HTR-8/SVneo (cell line): ENCODE measurements around the genes COL11A2 and VPS52.

DNA sequence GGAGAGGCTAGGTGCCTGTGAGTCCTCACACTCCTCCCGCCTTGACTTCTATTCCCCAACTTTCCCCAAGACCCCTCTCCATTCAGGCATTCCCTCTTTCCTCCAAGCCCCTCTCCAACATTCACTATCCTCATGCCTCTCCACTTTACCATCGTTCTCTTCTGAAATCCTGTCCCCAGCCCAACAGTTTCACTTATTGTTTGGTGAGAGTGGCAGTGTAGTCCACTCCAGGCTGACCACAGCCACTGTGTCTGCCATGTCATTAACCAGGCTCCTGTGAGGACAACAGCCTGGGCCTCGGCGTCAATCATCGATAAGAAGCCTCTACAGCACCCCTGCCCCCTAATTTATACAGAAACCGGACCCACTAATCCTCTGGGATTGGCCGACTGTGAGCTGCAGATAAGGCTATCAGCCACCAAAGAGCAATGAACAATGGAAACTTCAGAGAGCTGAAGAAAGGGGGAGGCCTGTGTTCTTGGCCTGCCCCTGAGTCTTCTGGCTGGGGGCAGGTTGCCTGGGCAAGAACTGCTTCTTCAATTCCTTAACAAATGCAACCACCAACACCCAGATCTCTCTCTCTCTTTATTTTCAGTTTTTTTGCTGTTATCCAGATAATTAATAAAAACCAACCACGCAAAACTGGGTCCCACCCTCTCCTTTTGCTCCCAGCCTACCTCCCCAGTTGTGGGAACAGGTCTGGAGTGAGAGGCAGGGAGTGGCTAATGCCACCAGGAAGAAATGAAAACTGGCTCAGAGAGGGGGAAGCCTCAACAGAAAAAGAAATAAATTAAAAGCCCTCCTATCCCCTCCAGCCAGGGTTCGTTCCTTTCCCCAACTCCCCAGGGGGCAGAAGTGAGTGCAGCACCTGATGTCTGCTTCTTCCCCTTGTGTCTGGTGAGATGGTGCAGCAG lies 3.5 kb downstream of the EGFL8 start:
- RRBS, result no CpG with 5 or more reads among the region's 9 CpGs

- RRBS, result no CpG with 5 or more reads among the region's 9 CpGs
Measured at GRCh38 chr6:32415590-32415949, 8.6 kb upstream of the BTNL2 start.

- RRBS, result no CpG with 5 or more reads among the region's 8 CpGs
Measured at GRCh38 chr6:32577360-32578244, 12.0 kb downstream of the HLA-DRB1 start.

- RRBS, result no CpG with 5 or more reads among the region's 11 CpGs
Measured at GRCh38 chr6:32609331-32610605, 20.1 kb upstream of the HLA-DRB1 start.

- RRBS, result no CpG with 5 or more reads among the region's 6 CpGs
Measured at GRCh38 chr6:32625047-32625690, 12.0 kb upstream of the HLA-DQA1 start.

DNA sequence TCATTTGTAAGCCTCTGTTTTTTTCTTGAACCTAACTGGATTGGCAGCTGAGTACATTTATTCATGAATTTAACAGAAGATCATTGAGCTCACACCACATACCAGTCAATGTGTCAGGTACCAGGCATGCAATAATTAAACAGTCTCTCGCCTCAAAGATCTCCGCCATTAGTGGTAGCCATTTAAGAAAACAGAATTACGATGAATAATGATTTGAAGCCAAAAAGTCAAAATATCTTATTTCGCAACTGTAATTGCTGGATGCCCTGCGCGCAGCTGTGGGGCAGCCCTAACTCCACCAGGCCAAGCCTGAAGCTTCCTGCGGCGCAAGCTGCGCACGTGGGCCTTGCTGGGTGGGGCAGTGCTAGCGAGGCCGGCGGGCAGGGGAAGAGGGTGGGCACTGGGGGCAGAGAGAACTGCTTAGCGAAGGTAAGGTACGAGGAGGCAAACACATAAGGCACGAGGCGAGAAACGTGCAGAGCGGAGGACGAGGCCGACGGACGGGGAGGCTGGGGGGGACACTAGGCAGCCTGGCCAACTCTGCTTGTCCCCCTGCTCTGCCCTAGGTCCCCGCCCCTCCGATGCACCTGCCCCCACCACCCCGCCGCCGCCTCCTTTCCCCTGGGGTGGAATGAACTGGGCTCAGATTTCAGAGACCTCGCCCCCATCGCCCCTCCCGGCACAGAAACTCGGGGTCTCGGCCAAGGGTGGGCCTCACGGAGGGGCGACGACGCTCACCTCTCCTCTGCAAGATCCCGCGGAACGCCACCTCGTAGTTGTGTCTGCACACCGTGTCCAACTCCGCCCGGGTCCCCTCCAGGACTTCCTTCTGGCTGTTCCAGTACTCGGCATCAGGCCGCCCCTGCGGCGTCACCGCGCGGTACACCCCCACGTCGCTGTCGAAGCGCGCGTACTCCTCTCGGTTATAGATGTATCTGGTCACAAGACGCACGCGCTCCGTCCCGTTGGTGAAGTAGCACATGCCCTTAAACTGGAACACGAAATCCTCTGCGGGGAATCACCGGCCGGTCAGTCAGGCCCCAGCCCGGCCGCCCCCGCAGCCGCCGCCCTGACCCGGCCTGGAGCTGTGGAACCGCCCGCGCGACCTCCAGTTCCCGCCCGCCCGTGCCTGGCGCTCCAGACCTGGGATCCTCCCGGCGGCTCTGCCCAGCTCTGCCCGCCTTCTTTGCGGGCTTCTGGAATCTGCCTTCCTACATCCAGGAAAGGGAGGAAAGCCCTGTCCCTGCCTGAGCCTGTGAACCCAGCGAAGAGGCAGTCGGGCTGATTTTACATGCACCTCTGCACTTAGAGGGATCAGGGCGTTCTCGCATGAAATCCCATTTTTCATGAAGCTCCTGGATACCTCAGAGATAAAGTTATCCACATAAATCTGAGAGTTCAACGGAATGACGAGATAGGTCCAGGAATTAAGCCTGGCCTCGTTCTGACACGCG lies 1.9 kb downstream of the HLA-DQB1 start:
- RRBS, result 67% methylated on average over 14 of the region's 94 CpGs

GRCh38 chr6:32690233-32690644 lies 23.8 kb upstream of the HLA-DQB1 start:
- RRBS, result no CpG with 5 or more reads among the region's 2 CpGs

DNA sequence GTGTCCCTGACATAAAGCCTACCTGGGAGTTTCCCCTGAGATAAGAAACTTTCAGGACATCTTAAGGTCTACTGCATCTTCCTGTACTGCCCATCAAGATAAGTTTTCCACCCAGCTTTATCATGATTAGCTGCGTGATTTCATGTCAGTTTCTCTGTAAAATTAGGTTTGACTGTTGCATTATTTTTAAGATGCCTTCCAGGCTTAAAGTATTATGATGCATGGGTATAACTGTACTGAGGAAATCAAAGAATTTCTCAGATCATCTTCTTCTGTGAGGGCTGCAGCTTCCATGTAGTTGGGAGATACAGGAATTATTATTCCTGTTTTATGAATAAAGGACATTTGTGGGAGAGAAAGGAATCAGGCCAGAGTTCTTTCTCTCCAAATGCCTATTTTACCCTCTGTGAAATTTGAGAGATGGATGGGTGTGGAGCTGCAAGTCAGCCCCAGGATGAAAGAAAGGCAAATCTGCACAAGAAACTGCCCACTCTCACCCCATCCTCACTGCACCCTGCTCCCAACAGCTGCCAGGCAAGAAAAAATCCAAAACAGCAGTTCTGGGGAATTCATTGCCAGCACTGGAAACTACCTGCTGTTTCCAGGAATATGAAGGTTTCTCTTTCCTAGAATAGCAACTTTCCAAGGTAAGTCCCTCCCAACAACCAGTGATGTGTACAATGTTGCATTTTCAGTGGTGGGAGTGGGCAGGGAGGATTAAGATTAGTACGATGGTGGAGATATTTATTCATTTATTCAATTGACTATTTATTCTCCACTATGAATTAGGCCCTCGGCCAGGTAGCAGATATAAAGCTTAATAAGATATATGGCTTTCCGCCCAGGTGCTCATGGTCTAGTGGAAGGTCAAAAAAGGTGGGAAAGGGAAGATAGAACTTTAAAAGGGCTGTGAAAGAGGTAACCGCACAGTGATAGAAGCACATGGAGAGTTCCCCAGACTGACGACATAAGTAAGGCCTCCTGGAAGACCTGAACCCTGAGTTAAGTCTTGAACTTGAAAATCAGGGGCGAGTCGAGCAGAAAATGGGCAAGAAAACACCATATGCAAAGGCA lies 10.1 kb upstream of the HLA-DOB start:
- RRBS, result no CpG with 5 or more reads among the region's 8 CpGs

DNA sequence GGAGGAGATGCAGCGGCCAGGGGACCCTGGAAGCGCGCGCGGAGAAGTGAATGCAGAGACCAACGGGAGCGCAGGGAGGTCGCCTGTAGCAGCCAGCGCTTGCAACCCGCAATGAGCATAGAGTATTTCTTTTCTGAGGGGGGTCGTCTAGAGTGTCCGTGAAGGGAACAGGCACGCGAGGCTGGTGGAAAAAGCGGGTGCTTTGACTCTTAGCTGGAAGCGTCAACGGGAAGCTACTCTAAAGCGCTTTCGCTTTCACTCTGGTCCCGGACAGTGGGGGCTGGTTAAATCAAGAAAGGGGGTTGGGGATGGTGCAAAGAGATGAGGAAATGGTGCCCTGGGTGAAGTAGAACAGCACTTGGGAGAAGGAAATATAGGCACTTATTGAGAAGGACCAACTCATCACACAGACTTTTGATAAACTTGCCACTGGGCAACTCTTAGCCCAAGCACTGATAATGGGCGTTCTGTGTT lies 370 bp downstream of the PSMB9 start:
- RRBS, result no CpG with 5 or more reads among the region's 21 CpGs

DNA sequence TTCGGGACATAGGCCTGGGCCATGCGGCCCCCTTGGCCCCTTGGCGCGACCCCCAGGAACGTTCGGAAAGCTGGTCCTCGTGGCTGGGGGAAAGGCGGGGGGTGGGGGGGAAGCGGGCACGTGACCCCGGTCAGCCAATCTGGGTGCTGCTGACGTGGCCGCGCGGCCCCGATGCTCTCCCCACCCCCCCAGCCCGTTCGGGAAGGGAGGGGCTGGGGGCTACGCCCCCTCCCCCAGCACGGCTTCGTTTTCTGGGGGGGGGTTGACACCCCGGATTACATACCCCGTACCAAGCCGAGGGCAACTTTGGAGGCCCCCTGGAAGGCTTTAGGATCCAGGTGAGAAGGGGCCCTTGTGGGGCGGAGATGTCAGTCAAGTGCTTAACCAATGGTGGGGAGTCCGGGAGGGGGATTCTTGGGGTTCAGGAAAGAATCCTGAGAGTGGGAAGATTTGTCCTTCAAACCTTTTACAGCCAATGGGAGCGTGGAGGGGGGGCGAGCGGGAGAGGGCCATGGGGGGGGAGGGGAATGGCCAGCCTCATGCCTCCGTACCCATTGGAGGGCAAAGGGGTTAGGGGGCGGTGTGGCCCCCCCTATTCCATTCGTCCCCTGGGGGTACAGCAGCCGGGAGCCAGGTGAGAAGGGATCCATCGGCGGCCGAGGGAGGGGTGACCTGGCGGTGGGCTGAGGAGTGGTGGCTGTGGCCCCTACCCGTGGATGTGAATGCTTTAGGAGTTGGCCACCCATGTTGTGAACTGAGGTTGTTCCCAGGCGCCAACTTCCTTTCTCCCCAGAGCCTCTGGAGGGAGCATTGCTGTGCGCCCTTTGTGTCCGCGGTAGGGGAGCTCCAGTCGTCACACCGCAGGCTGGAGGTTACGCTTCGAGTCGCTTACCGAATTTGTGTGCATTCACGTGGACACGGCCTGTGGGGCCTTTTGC lies 594 bp downstream of the BRD2 start:
- RRBS, result under 1% methylated on average over 4 of the region's 50 CpGs

GRCh38 chr6:33017689-33018519 lies 8.5 kb upstream of the HLA-DOA start:
- RRBS, result no CpG with 5 or more reads among the region's 3 CpGs

DNA sequence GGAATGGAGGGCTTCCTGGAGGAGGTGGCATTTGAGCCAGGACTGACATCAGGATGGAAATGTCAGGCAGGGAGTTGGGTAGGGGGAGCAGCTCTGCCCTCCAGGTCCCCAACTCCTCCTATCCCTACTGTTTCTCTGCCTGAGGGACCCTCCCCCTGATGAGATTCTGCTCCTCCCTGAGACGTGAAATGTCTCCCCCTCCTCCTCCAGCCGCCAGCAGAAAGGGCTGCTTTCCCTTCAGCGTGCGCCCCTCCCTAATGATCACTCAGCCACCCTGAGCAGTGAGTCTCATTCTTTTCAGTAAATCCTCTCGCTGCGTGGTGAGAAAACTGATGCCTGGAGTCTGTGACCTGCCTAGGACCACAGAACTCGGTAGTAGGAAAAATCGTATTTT lies 40.7 kb downstream of the HLA-DPB1 start:
- RRBS, result no CpG with 5 or more reads among the region's 8 CpGs

- RRBS, result no CpG with 5 or more reads among the region's 11 CpGs
Measured at GRCh38 chr6:33163898-33164364, 28.3 kb downstream of the COL11A2 start.

- RRBS, result 82% methylated on average over 15 of the region's 29 CpGs
Measured at GRCh38 chr6:33192340-33192838, at the start of gene COL11A2. Gene COL11A2, minus strand, starts transcription at chr6:33192467.

DNA sequence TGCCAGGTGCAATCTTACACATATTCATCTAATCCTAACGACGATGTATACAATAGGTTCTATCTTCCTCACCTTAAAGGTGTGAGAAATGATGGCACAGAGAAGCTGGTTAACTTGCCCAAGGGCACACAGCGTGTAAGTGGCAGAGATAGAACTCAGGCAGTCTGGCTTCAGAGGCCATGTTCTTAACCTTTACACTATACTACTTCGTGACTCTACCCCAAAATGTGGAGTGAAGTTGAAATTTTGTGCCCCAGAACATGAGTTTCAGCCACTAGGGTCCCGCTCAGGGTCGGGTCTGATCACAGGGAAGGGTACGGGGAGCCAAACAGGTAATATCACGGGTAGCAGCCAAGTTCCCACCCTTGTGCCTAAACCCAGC lies 543 bp downstream of the VPS52 start:
- RRBS, result no CpG with 5 or more reads among the region's 8 CpGs

GRCh38 chr6:33271524-33272200 lies at the start of gene VPS52:
Gene VPS52, minus strand, starts transcription at chr6:33271876.
- RRBS, result 2% methylated on average over 20 of the region's 43 CpGs

DNA sequence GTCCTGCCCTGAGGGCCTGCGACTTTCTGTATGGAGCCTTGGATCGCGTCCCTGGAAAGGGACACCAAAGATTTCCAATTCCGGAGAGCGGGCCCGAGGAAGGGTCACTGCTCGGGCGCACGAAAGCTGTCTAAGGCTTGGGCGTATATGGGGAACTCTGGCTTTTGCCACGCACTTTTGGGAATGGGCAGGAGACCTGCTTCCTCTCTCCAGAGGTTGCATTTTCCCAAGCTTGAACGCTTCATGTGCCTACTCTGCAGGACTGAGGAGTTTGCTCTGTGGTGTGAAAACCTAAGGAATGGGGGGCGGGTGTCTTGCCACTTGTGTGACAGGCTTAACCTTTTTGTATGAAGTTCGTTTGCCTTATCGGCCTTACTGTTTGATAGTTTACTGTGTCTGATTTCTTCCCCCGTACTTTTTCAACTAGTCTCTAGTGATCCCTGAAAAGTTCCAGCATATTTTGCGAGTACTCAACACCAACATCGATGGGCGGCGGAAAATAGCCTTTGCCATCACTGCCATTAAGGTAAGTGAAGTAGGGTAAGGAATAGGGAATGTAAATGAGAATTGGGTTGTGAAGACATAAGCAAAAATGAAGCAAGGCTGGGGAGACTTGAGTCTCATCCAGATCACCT lies 443 bp downstream of the RPS18 start:
- RRBS, result 5% methylated on average over 1 of the region's 20 CpGs

DNA sequence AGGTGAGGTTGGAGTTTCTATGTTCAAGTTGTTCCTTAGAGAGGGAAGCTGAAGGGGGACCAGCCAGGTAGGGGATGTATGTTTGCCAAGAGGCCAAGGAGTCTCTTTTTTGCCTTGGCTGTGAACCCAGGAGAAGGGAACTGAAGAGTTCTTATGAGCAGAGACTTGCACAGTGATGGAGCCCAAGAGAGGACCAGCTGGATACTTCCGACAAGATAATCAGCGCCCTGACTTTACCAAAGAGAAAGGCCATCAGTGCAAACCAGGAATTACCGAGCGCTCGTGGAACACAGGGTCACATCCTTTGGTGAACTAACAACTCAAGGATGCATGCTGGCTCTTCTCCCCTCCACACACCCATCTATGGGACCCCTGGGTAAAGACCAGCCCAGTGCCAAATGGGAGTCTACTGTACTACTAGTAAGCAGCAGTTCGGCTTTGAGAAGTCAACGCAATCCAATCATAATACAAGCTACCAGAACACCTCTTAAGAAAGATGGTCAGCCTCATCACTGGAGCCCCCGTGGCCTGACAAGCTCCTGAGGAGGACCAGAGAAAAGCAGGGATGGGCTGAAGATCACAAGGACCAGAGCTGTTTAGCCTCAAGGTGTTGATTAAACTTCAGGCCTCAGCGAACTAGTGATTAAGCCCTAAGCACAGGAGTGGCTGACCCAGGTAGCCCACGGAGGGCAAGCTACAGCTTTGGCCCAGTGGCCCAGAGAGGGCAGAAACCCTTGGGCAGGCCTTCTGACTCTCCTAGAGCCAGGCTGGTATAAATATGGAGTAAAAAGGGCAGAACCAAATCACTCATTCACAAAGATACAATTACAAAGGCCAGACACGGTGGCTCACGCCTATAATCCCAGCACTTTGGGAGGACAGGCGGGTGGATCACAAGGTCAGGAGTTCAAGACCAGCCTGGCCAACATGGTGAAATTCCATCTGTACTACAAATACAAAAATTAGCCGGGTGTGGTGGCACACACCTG lies 5.5 kb downstream of the B3GALT4 start:
- RRBS, result no CpG with 5 or more reads among the region's 14 CpGs

DNA sequence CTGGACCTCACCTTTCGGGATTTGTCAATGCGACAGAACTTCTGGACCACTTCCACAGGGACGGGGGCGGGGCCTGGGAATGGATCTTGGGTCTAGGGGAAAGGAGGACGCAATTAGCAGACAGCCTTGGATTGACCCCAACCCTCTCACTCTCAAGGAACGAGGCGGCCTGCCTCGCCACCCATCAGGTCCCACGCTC lies 537 bp downstream of the WDR46 start:
- RRBS, result no CpG with 5 or more reads among the region's 9 CpGs